Measurements from ENCODE around the gene RGPD3.

DNA sequence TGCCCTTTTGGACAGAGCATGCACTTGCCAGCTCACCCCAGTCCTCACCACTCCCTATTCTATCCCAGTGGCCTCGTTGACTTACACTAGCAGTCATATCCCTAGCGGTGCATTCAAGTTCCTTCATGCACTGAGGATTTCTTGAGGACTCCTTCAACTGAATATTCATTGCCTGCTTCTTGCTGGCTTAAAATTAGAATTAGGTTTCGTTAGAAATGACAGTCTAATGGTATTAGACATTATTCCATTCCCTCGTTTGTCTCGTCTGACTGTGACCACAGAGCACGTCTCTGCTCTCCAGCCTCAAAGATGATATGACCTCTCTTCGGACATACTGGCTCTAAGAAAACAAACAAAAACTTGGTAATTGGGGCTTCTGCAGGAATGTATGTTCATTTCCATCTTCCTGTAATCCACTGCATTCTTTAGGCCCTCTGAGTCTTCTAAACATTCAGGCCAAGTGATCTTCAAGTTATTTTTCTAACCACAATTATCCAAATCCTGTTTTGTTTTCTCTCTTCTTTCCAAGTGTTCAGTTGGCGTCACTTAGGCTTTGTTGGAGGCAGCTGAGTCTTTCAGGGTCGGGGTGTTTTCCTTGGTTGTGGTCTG, 88.2 kb upstream of the FHL2 start:
- PRO-cap = no peak

GRCh38 chr2:105747384-105747873, 2.7 kb downstream of the NCK2 start:
- PRO-cap = no peak

DNA sequence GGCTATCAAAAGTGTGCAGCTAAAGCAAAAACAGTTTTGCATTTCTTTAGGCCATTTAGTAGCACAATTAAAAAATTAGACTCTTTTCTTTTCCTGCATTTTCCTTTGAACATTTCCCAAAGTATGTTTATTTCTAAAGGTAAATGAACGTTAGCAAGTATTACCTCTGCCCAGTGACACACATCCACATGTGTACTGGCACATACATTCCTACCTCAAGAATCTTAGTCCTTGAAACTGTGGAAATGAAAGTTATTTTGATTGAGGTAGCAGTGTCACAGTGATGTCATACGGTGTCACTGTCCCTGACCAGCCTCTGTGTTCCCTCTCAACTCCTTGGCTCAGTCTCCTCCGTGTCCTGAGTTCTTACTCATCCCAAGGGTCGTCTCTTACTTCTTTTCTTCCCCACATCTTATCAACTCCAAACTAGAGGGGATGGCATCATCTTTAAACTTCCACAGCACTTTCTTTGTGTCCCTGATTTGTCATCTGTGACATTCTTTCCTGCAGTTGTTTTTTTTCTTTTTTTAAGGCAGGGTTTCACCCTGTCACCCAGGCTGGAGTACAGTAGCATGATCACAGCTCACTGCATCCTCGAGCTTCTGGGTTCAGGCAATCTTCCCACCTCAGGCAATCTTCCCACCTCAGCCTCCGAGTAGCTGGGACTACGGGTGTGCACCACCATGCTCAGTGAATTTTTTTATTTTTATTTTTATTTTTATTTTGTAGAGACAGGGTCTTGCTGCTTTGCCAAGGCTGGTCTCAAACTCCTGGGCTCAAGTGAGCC, 3.4 kb downstream of the NCK2 start:
- PRO-cap = no peak

- PRO-cap = no peak
These were observed 27.8 kb downstream of the NCK2 start for GRCh38 chr2:105772483-105772922.

- PRO-cap = no peak
These were observed 44.9 kb downstream of the ECRG4 start for GRCh38 chr2:106110406-106110778.

DNA sequence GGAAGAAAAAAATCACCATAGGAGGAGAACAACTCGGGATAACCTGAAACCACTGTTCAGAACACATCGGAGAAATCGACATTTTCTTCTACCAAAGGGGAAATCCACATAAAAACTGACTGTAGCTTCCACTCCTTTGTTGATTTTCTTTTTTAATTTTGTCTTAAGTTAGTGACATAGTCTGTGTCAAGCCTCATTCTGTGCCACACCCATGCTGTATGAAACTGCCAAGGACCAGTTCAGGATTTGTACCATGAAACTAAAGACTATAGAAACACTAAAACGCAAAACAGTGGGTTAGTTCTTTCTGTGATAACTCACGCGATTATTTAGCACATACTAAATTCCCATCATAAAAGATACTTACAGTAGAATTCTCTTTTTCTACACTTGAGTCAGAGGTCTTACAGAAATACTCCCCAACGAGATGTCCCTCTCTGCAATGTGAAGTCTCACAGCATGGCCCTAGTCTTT, 54.5 kb downstream of the UXS1 start:
- PRO-cap = no peak

- PRO-cap = no peak
These were observed at the start of gene RGPD3 for GRCh38 chr2:106468162-106468540. Gene RGPD3 (minus strand): TSS chr2:106468413.

GRCh38 chr2:106511475-106512068, 24.4 kb downstream of the CD8B2 start:
- PRO-cap = no peak

DNA sequence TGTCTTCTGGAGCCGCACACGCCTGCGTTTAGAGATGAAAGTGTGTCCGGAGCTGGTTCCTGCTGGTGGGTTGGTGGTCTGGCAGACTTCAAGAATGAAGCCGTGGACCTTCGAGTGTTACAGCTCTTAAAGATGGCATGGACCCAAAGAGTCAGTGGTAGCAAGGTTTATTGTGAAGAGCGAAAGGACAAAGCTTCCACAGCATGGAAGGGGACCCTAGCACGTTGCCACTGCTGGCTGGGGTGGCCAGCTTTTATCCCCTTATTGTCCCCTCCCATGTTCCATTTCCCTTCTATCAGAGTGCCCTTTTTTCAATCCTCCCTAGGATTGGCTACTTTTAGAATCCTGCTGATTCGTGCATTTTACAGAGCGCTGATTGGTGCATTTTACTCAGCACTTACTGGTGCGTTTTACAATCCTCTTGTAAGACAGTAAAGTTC, 90.0 kb downstream of the CD8B2 start:
- PRO-cap = no peak

DNA sequence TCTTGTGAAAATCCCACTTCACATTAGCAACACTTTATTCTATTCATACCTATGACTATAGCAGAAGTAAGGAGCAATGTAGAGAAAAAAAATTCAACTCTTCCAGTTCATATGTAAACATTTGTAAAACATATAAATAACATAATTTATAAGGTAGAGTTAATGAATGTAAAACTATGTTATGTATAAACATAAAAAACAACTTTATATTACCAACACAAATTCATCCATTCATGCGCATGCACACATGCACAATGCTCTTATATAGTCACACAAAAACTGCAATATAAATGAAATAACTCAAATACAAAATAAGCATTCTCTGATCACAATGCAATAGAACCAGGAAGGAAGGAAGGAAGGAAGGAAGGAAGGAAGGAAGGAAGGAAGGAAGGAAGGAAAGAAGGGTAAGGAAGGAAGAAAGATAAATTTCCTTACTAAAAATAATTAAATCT, 381.8 kb upstream of the RGPD4 start:
- PRO-cap = no peak

DNA sequence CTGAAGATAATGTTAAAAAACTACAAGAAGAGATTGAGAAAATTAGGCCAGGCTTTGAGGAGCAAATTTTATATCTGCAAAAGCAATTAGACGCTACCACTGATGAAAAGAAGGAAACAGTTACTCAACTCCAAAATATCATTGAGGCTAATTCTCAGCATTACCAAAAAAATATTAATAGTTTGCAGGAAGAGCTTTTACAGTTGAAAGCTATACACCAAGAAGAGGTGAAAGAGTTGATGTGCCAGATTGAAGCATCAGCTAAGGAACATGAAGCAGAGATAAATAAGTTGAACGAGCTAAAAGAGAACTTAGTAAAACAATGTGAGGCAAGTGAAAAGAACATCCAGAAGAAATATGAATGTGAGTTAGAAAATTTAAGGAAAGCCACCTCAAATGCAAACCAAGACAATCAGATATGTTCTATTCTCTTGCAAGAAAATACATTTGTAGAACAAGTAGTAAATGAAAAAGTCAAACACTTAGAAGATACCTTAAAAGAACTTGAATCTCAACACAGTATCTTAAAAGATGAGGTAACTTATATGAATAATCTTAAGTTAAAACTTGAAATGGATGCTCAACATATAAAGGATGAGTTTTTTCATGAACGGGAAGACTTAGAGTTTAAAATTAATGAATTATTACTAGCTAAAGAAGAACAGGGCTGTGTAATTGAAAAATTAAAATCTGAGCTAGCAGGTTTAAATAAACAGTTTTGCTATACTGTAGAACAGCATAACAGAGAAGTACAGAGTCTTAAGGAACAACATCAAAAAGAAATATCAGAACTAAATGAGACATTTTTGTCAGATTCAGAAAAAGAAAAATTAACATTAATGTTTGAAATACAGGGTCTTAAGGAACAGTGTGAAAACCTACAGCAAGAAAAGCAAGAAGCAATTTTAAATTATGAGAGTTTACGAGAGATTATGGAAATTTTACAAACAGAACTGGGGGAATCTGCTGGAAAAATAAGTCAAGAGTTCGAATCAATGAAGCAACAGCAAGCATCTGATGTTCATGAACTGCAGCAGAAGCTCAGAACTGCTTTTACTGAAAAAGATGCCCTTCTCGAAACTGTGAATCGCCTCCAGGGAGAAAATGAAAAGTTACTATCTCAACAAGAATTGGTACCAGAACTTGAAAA, 21.2 kb downstream of the GCC2 start:
- PRO-cap = no peak

DNA sequence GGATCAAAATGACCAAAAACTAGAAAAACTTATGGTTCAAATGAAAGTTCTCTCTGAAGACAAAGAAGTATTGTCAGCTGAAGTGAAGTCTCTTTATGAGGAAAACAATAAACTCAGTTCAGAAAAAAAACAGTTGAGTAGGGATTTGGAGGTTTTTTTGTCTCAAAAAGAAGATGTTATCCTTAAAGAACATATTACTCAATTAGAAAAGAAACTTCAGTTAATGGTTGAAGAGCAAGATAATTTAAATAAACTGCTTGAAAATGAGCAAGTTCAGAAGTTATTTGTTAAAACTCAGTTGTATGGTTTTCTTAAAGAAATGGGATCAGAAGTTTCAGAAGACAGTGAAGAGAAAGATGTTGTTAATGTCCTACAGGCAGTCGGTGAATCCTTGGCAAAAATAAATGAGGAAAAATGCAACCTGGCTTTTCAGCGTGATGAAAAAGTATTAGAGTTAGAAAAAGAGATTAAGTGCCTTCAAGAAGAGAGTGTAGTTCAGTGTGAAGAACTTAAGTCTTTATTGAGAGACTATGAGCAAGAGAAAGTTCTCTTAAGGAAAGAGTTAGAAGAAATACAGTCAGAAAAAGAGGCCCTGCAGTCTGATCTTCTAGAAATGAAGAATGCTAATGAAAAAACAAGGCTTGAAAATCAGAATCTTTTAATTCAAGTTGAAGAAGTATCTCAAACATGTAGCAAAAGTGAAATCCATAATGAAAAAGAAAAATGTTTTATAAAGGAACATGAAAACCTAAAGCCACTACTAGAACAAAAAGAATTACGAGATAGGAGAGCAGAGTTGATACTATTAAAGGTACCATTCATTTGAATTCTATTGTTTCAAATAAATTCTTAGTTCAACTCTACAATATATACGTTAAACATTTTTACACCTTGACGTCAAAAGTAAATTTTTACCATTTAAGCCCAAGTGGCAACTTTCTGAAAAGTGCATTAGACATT, 22.6 kb downstream of the GCC2 start:
- PRO-cap = no peak

DNA sequence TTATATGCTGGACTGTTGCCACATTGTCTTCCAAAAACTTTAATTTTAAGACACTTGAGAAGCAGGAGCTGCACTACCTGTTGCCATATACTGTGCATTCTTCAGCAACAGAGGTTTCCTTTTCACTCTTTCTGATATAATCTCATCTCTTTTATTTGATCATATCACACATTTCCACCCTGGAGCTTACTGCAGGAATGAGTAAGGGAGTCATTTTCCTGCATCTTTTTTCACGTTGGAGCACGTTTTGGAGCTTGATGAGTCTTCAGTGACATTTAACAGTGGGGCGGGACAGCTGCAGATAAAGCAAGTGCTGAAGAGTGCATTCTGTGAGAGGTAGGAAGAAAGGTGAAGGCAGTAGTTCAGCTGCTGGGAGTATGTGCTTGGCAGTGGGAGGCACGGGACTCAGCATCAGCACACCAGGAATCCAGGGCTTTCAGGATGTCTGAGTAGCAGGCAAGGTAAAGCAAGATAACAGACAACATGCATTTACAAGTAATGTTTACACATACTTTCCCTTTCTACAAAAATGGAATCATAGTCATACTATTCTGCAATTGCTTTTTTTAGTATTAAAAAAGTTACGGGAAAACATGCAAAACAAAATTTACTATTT, 4.0 kb downstream of the LIMS1 start:
- PRO-cap = no peak

GRCh38 chr2:108618918-108619346, 84.7 kb downstream of the LIMS1 start:
- PRO-cap = no peak

- PRO-cap = no peak
These were observed 64.5 kb upstream of the RANBP2 start for GRCh38 chr2:108654691-108655266.

GRCh38 chr2:108734206-108734652, 14.9 kb downstream of the RANBP2 start:
- PRO-cap = no peak

GRCh38 chr2:108786873-108787504, 418 bp downstream of the CCDC138 start:
- PRO-cap = no peak

- PRO-cap = no peak
These were observed 31.5 kb downstream of the SH3RF3 start for GRCh38 chr2:109160280-109161033.

- PRO-cap = no peak
These were observed 138.2 kb downstream of the SH3RF3 start for GRCh38 chr2:109266888-109267947.

GRCh38 chr2:109324560-109325326, 195.7 kb downstream of the SH3RF3 start:
- PRO-cap = no peak